HGPS cell (cell line): Measurements from ENCODE around the genes ANXA3 and BMP2K.

GRCh38 chr4:78551509-78552420 lies at the start of gene ANXA3:
TSS of gene ANXA3 (plus strand) at chr4:78551770.
- RRBS: 3% methylated on average over 18 of the region's 62 CpGs

DNA sequence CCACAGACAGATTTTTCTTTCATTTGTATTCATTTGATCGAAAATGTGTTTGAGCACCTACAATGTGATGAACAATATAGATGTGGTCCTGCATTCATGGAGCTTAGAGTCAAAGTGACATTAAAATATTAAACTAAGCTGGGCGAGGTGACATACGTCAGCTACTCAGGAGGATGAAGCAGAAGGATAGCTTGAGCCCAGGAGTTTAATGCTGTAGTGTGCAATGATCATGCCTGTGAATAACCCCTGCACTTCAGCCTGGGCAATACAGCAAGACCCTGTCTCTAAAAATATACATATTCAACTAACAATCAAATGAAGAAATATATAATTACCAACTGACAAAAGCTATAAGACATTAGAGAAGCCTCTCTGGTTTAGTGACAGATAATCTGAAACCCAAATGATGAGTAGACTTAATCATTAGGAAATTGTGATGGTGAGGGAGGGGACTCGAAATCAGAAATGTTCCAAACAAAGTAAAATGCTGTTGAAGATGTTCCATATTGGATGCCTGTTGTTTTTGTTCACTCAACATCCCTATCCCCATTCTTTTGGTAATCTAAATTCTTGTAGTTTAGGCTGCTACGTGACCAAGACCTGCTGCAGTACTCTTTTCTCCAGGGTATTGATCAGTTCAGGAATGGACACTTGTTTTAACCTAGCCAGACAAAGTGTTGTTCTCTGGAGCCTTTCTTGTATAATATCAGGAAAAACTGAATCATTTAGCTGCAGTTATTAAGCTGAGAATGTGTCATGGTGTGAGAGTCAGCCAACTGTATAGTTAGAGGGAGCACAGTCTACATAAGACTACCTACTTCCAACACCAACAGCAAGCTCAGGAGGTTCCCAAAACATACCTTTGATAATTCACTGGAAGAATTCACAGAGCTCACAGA lies 76.9 kb downstream of the ANXA3 start:
- RRBS: no CpG with 5 or more reads among the region's 5 CpGs

- RRBS: no CpG with 5 or more reads among the region's 3 CpGs
These were observed 93.0 kb downstream of the ANXA3 start for GRCh38 chr4:78644628-78644964.

GRCh38 chr4:78691835-78692443 lies 84.2 kb upstream of the BMP2K start:
- RRBS: no CpG with 5 or more reads among the region's 4 CpGs

GRCh38 chr4:78776165-78777287 lies at the start of gene BMP2K:
TSS of gene BMP2K (plus strand) at chr4:78776350.
- RRBS: 2% methylated on average over 43 of the region's 106 CpGs

DNA sequence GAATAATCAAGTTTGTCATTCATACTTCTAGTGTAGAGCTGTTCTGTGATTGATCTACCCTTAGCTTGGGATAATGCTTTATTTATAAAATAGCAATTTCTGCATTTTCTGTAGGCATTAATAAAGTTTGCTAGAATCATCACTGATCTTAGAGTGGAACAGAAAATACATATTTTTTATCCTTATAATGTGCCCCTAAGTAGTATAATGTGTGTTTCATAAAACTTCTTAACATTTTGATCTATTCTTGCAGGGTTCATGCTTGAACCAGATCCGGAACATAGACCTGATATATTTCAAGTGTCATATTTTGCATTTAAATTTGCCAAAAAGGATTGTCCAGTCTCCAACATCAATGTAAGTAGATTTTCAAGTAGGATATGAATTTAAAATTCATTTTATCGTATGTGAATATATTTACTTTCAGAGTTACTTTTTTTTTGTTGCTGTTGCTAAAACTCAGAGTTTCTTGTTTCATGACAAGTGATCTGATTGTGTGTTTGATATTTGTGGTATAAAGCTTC lies 79.8 kb downstream of the PAQR3 start:
- RRBS: no CpG with 5 or more reads among the region's 2 CpGs

GRCh38 chr4:79209994-79210898 lies 115.6 kb downstream of the NAA11 start:
- RRBS: no CpG with 5 or more reads among the region's 16 CpGs

GRCh38 chr4:79211179-79212097 lies 114.4 kb downstream of the NAA11 start:
- RRBS: no CpG with 5 or more reads among the region's 6 CpGs

DNA sequence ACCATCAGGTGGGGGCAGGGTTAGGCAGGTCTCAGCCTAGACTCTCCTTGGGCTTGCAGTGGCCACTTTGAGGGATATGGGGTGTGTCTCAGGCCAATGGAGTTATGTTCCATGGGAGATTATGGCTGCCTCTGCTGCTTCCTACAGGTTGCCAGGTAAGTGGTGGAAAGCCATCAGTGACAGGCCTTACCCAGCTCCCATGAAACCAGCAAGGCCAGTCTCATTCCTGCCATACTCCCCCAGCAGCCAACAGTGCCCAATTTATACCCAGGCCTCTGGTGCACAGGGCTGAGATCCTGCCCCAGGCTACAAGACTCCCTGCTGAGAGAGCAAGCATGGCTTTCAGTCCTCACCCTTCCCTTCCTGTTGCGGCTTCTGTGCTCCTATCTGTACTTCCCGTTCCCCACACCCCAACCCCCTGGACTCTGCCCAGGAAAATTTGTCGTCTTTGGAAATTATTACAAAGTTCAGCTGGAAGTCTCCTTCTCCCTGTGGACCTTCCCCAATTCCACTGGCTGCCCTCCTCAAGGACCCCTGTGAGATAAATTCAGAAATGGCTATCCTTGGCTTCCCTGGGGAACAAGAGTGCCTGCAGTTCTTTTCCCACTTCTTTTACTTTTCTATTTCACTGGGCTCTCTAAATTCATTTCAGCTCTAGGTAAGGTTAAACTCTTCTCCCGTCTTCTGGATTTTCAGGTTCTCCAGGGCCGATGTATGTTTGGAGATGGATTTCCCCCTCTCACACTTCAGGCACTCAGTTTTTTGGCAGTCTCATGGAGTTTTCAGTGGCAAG lies 84.1 kb upstream of the GK2 start:
- RRBS: no CpG with 5 or more reads among the region's 5 CpGs

GRCh38 chr4:81724882-81725379 lies 253.2 kb upstream of the RASGEF1B start:
- RRBS: no CpG with 5 or more reads among the region's 2 CpGs

DNA sequence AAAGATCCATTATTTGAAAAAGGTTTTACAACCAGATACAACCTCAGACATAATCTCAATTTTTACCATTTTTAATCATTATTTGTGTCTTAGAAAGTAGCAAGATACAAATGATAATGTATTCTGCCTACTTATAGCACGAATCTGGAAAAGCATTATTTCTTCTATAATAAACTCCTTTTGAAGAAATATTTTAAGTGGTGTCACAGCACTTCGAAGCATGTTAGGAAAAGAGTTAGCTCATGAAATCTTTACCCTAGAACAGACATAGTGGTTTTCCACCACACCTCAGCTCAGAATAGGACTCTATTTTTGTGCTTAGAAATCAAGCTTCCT lies 345.0 kb downstream of the HNRNPD start:
- RRBS: no CpG with 5 or more reads among the region's 2 CpGs

- RRBS: no CpG with 5 or more reads among the region's 6 CpGs
These were observed 150.0 kb downstream of the HNRNPD start for GRCh38 chr4:82223668-82224232.

DNA sequence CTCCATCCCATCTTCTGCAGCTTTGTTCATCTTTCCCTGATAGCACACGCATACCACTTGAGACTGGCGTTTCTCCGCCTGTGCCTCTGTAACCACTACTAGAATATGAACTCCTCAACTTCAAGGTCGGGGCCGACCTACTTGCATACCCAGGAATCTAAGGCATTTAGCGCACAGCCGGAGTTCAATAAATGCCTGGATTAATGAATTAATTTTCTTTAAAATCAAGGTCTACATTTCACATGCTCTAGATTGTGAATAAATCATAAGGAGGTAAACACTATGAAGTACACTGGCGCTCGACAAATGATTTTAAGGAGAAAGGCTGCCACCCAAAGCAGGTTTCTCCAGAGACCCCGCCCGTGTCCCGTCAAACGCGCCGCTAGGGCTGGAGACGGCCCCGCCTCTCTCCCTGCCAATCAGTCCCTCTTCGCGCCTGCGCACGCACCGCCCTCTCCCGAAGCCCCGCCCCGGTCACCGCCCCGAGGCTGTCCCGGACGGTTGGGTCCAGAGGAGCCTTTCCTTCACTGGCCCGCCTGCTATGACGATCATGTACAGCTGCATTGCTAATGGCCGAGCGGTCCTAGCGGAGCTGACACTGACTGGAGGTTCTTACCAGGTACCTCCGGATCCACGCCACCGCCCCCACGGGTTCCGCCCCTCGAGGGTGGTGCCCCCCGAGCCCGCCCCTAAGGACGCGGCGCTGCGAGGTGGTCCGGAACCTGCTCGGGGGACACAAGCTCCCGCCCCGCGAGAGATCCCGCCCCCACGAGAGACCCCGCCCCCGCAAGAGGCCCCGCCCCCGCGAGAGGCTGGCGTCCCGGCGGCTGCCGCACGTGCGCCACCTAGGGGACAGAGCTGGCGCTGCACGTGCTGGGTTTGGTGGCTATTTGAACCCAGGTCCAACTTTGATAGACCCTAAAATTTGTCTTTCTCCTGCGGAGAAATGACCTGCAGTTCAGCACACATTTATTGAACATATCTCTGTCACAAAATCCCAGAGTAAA lies 89.0 kb downstream of the HNRNPD start:
- RRBS: 2% methylated on average over 19 of the region's 67 CpGs

- RRBS: no CpG with 5 or more reads among the region's 11 CpGs
These were observed 22.1 kb downstream of the HNRNPD start for GRCh38 chr4:82351365-82352364.

- RRBS: no CpG with 5 or more reads among the region's 7 CpGs
These were observed 11.1 kb downstream of the HNRNPD start for GRCh38 chr4:82362702-82363085.

- RRBS: 2% methylated on average over 13 of the region's 53 CpGs
These were observed 400 bp upstream of the HNRNPD start for GRCh38 chr4:82374082-82374699.

DNA sequence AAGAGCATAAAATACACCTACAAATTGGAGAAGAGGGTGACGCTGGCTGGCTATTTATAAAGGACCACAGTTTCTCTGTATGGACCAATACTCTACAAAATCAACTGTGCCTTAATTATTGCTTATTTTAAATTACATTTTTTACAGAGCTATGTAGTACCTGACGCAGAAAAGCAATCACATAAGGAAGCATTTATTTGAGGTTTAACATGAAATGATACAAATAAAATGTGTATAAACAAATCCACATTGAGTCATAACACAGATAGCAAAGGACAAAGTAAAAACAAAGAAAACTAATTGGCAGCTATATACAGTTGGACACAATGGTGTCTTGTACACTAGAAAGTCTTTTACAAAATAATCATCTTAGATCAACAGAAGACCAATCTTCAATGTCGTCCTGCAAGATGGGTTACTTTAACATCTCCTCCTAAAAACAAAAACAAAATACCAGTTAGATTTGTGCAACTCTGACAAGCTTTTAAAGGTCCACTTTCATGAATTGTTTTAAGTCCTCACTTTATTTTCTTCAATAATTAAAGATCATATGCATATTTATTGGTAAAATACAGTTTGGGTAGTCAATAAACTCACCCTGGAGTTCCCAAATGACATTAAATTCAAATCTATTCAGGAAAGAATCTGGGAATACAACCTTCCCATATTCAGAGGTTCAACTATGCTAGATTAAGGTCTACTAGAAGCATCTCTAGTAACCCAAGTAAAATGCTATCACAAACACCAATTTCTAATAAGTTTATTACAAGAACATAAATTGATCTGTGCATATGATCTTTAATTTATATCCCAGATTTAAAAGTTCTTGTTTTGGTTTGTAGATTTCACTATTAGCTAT lies 5.6 kb downstream of the HNRNPDL start:
- RRBS: no CpG with 5 or more reads among the region's 3 CpGs

DNA sequence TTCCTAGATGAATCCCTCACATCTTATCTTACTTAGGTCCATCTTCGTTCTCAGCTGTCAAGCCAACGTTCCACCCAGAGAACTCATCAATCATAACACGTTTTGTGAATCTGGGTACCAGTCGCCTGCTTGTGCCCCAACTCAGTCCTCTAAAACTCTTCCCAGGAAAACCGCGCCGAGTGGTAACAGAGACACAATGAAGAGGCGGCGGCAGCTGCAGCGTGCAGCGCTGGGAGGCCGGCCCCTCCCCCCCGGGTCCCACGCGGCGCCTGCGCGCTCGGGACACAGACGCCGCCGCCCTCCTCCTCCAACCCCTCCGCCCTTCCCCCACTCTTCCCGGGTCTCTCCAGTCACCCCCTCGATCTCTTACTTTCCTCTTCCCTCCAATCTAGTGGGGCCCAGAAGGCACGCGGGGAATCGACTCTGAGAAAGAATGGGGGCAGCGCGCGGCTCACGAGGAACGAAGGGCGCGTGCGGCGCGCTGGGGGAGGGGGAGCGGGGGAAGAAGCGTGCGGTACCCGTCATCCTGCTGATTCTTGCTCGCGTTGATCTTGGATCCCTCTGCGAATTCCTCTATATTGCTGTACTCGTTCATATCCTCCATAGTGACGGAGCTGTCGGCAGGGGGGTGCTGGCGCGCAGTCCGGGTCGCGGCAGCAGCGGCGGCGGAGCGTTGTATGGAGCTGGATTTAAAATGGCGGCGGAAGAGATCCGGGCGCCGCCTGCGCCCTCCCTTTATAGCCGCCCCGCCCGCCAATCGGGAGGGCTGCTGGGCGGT lies 1.3 kb downstream of the HNRNPDL start:
- RRBS: 1% methylated on average over 24 of the region's 68 CpGs

DNA sequence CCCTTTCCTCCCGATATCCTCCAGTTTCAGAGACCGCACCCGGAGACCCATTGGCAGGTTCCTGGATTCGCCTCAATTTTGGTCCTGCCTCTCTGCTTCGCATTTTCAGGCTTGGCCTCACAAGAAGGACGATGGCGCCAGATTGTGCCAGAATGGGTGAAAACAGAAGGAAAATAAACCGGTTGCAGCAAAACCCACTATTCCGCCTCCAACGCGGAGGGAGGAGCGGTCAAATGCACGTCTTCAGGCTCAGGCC lies 274 bp upstream of the THAP9 start:
- RRBS: 19% methylated on average over 4 of the region's 13 CpGs